ENCODE measurements around a stretch of chr3.

GRCh38 chr3:61809604-61810344, 248.4 kb downstream of the PTPRG start:
- RRBS, result no CpG with 5 or more reads among the region's 4 CpGs

DNA sequence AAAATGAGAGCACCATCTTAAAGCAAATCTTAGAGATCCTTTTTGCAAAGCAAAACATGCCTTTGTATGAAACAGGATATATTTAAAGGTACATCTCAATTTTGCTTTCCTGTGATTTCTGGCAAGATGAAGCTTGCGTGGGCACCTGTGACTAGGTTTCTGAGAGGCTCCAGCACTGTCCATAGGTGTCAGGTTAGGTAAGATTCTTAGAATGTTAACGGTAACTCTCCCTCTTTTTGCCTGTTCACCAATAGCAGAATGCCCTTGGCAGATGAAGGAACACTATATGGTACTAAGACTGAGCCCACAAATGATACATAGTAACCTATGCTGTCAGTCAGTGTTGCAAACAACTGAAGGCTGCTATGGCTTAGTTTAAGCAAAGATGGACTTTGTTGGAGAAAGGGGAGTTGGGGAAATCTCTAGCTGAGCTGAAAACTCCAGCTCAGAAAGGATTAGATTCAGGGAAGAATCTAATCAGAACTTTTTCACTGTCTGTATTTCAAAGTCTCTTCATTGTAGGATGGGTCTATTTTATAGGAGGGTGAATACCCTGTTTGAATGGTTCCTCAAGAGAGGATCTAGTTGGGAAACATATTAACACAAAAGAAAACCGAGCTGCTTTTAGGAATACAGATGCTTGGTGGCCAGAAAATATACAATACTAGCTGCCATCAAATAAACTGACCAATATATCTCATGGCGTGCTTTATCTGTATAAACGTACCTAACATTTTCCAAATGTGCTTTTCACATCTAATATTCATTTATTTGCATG, 289.6 kb downstream of the PTPRG start:
- RRBS, result no CpG with 5 or more reads among the region's 5 CpGs

DNA sequence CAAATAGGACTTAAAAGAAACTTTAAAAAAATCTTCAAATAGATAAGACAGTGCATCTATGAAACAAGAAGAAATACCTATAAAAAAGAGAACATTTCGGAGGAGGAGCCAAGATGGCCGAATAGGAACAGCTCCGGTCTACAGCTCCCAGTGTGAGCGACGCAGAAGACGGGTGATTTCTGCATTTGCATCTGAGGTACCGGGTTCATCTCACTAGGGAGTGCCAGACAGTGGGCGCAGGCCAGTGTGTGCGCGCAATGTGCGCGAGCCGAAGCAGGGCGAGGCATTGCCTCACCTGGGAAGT, 142.0 kb upstream of the SYNPR start:
- RRBS, result no CpG with 5 or more reads among the region's 14 CpGs

- RRBS, result no CpG with 5 or more reads among the region's 5 CpGs
These were observed 74.8 kb upstream of the SYNPR start for GRCh38 chr3:63203446-63203653.

DNA sequence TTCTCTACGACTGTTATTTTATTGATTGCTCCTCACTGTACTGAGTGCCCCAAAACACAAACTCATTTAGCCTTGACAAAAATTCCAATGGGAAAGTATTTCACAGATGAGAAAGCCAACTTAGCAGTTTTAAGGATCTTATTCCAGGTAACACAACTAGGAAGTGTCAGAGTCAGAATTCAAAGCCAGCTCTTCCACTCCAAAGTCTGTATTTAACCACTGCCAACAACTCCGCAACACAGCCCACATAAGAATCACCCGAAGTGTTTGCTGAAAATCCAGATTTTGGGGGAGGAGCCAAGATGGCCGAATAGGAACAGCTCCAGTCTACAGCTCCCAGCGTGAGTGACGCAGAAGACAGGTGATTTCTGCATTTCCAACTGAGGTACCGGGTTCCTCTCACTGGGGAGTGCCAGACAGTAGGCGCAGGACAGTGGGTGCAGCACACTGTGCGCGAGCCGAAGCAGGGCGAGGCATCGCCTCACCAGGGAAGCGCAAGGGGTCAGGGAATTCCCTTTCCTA, 7.5 kb upstream of the SNTN start:
- RRBS, result no CpG with 5 or more reads among the region's 14 CpGs

DNA sequence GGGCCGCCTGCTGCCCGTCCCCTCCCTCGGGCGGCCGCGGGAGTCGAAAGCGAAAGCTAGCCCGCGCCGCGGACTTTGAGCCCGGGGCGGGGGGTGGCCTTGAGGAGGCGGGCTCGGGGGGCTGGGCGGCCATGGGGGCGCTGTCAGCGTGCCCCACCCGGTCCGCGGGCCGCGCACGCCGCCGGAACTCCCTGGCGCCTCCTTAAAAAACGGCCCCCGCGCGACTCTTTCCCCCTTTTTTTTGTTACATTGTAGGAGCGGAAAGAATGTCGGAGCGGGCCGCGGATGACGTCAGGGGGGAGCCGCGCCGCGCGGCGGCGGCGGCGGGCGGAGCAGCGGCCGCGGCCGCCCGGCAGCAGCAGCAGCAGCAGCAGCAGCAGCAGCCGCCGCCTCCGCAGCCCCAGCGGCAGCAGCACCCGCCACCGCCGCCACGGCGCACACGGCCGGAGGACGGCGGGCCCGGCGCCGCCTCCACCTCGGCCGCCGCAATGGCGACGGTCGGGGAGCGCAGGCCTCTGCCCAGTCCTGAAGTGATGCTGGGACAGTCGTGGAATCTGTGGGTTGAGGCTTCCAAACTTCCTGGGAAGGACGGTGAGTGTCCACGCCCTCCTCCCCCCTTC, 48.8 kb downstream of the ATXN7 start:
- RRBS, result 5% methylated on average over 8 of the region's 79 CpGs

DNA sequence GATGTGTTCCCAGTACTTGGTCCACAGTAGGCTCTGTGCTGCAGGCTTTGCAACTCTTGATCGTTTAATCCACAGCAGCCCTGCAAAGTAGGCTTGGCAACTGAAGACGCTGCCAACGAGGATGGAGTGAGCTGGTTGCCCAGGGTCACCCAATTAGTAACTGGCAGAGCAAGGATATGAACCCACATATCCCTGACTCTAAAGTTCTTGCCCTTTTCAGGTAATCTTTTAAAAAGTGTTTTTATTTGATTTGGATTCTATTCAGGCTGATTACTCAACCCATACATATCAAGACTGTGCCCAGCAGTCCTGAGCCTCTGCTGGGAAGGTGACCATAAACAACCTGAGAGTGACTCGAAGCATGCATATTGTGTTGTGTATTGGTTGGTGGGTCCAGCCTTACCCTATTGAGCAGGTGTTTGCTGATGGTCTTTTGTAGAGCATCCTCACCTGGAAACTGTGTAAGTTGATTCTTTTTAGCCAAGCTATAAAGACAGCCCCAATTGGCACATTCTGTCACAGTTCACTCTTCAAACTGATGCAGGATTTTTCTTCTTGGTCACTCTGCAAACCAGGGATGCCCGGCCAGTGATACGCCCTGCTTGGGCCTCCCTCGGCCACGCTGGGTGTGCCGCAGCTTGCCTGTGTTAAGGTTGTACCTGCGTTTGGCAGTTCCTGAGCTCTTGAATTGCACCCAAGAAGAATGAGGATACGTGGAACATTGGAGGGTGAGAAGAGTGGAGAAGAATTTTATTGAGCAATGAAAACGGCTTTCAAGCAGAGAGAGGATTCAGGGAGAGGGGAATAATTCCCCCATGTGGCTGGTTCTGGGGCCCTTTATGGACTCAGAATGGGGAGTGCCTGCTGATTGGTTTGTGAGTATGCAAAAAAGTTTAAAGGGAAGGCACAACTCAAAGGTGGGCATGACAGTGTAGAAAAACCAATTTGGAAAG, 50.0 kb downstream of the PSMD6 start:
- RRBS, result no CpG with 5 or more reads among the region's 12 CpGs

DNA sequence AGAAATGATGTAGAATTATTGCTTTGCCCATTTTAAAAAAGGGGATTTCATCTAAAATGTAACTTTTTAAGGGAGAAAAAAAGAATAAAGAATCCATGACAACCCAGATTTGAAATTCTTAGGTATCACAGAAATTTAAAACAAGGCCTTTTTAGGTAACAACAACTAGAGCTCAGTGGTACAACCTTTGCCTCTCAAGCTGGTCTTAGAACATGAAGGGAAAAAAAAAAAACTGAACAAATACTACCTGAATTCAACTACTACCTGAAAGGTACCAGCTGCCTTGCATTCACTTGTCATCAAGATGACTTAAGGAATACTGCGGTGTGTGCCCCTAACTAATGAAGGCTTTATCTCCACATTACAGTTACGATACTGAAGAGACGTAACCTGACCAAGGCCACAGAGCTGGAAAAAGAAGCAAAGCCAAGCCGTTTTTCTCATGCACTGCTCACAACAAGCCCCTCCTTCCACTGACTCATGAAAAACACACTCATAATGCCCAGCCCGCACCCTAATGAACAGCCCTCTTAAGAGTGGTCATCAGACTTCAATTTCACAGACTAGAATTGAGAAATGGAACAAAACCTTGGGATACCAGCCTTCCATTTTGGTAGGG, 11.8 kb downstream of the PSMD6 start:
- RRBS, result no CpG with 5 or more reads among the region's 5 CpGs

GRCh38 chr3:64022180-64022906, 951 bp downstream of the PSMD6 start:
- RRBS, result no CpG with 5 or more reads among the region's 22 CpGs

DNA sequence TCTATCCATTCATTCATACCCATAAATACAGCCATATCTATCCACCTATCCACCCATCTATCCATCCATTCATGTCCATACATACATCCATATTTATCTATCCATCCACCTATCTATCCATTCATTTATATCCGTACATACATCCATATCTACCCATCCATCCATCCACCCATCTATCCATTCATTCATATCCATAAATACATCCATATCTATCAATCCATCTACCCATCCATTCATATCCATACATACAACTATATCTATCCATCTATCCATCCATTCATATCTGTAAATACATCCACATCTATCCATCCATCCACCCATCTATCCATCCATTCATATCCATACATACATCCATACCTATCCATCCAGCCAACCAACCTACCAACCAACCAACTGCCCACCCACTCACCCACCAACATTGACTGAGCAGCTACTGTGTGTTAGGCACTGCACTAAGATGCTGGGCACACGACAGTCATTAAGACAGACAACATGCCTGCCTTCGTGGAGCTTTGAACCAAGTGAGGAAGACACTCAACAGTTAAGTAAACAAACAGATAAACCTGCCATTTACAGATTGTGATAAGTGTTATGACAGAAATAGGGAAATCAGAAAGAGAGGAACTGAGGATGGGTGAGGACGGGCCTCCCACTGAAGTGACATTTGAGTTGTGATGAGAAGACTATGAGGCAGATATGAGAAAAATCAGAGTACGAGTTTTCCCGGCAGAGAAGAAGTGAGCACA, 15.9 kb downstream of the PRICKLE2 start:
- RRBS, result no CpG with 5 or more reads among the region's 6 CpGs

DNA sequence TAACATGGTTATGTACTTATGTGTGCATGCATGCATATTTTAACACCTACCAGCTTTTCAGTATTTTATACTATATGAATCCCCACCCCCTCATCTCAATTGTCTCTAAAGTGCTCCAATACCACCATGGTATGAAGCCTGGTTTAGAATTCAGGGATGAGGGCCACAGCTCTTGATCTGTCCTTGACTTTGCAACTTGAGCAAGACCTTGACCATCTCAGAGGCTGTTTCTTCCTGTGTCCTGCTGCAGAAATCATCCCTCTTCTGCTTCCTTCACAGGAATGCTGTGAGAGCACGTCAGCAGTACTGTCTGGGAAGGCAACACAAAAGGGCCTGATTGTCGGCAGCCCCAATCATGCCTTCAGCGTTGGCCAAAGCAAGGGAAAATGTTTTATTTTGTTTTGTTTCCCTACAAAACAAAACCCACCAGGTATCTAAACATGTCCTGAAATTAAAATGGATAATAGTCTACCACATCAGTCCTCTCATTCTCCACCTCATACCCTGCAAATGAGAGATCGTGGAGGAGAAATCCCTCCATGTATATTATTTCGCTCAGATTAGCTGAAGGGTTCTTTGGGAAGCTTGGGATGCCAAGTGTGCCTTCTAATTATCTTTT, 16.3 kb upstream of the PRICKLE2 start:
- RRBS, result no CpG with 5 or more reads among the region's 5 CpGs

DNA sequence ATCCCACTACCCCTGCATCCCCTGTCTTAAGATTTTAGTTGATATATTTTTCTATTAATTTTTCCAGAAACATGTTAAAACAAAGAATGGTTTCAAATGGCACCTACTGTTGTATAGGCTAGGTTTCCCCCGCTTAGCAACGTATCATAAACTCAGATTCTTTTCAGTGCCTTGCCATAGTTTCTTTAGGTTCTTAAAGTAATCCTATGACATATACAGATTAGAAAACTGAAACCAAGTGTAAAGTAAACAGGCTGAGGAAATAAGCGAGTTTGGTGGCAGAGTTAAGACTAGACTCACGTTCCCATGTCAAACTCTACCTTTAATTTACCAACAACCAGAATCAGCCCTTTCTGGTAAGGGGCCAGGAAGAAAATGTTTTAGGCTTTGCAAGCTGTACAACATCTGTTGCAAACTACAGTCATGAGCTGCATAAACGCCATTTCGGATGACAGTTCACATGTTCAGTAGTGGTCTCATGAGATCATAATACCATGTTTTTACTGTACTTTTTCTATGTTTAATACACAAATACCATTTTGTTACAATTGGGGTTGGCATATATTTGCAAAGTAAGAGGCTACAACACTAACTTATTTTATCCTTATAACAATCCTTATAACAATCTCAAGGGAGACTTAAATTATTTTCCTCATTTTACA, 128.0 kb upstream of the PRICKLE2 start:
- RRBS, result no CpG with 5 or more reads among the region's 6 CpGs

DNA sequence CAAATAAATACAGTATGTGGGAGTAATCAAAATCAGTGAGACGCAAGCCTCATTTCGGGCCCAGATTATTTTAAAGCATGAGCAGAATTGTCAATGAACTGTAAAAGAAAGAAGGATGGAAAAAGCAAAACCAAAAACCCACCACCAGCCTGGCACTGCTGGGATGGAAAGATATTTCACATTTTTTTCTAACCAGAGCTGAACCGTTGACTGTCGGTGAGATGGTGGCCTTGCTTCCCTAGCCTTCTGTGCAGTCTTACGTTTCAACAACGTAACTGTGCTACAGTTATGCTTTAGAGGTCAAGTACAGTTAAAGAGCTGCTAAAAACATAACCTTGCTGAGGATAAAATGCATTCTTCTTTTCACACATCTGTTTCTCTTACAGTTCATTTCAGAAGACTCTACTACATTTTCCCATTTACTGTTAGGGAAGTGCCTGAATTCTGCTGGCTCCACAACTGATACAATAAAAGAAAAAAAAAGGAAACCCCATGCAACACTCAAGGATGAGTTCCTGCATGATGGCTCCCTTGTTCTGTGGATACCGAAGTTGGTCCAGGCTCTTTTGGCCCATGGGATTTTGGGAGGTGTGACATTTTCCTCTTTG, 160.6 kb upstream of the PRICKLE2 start:
- RRBS, result no CpG with 5 or more reads among the region's 7 CpGs

GRCh38 chr3:64601836-64602672, 85.7 kb downstream of the ADAMTS9 start:
- RRBS, result no CpG with 5 or more reads among the region's 10 CpGs

DNA sequence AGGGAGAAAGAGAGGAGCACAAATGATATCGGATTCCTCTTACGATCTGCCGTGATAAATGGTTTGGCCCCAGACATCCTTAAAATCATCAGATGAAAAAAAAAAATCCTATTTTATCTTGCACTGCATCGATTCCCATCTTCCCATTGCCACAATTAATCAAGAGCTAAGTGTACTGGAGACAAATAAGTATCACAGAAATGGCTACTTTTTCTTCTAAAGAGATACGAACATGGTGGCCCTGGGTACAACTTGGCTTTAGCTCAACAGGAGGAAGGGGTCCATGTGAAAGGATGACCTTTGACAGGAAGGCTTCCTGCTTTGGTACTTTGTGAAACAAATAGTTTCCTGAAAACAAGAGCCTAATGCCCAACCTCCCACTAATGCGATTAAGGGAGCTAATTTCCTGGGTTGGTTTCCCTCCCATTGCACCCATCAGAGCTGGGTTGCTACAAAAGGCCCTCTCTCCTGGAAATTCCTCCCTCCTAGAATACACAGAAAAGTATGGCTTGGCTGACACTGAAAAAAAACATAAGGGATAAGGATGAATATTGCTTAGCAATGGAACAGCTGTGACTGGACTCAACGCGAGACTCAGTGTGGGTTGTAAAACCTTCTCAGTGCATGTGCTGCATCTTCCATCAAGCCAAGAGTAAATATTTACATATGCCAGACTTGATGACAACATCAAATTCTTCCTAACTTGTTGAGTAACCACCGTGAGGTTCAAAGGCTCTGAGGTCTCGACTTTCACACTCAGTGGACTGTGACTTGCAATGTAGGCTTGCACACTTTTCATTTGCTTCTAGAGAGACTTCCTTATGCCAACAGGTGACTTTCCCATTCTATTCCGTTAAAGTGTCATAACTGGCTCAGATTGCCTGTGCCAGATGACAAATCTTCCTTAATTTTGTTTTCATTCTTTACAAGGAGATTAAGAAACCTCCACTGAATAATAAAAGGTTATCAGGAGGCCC, 60.2 kb downstream of the ADAMTS9 start:
- RRBS, result no CpG with 5 or more reads among the region's 11 CpGs

DNA sequence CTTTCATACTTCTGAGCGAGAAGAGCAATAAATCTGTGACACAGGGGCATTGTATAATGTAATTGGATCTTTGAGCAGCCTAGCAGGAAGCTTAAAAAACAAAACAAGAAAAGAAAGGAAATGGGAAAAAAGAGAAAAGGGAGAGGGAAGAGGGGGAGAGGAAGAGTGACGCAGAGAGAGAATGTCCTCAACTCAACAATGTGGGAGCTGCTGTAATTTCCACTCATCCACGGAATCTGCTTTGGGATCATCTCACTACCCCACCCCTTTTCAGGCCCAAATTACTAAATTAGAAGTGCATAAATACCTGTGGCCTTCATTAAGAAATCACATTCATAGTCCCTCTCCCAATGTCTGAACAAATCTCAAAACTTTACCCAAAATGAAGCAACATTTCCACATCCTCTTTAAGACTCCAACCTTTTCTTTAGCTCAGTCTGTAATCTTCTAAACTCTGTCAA, 37.4 kb downstream of the ADAMTS9 start:
- RRBS, result no CpG with 5 or more reads among the region's 3 CpGs

- RRBS, result no CpG with 5 or more reads among the region's 1 CpG
These were observed 18.5 kb downstream of the ADAMTS9 start for GRCh38 chr3:64669290-64669624.

GRCh38 chr3:64686418-64686992, 1.3 kb downstream of the ADAMTS9 start:
- RRBS, result no CpG with 5 or more reads among the region's 38 CpGs

DNA sequence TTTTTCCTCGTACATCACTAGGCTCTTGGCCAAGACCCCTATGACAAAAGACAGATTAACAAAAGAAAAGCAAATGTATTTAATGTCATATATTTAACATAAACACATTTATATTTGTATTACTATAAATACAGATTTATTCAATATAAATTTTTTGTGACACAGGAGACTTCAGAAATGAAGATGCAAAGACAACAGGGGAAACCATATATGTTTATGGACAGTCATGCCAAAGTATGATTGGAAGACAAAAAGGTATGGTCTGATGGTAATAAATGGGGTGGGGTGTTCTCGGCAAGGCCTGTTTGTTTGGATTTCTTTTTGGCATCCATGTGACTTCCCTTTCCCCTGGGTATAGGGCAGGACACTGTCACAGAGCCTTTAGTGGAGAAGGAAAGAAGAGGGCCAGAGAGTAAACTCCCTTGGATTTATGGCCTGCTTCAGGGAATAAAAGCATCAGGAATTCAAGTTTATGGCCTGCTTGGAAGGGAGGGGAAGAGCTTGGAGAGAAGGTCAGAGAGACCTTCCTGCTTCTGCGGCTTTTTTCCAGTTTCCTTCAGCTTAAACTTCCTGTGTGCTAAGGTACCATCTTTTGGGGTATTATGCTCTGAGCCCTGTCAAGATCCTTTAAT, 179.3 kb upstream of the ADAMTS9 start:
- RRBS, result no CpG with 5 or more reads among the region's 3 CpGs

GRCh38 chr3:65020223-65020567, 332.4 kb upstream of the ADAMTS9 start:
- RRBS, result no CpG with 5 or more reads among the region's 2 CpGs

All from amniotic epithelial cell (primary cell).